Measurements from ENCODE around the genes BOK and D2HGDH.

DNA sequence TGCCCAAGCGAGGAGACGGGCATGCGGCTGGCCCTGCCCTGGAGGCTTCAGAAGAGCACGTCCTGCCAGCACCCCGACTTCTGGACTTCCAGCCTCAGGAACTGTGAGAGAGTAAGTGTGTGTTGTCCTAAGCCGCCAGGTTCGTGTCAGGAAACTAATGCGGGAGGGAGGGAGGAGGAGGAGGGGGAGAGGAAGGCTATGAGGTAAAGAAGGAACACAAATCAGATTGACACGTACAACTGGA is 11.7 kb upstream of the BOK start:
- PRO-cap: bidirectional peak, plus-strand start outside the sequence, minus-strand start at position 156 of the sequence

DNA sequence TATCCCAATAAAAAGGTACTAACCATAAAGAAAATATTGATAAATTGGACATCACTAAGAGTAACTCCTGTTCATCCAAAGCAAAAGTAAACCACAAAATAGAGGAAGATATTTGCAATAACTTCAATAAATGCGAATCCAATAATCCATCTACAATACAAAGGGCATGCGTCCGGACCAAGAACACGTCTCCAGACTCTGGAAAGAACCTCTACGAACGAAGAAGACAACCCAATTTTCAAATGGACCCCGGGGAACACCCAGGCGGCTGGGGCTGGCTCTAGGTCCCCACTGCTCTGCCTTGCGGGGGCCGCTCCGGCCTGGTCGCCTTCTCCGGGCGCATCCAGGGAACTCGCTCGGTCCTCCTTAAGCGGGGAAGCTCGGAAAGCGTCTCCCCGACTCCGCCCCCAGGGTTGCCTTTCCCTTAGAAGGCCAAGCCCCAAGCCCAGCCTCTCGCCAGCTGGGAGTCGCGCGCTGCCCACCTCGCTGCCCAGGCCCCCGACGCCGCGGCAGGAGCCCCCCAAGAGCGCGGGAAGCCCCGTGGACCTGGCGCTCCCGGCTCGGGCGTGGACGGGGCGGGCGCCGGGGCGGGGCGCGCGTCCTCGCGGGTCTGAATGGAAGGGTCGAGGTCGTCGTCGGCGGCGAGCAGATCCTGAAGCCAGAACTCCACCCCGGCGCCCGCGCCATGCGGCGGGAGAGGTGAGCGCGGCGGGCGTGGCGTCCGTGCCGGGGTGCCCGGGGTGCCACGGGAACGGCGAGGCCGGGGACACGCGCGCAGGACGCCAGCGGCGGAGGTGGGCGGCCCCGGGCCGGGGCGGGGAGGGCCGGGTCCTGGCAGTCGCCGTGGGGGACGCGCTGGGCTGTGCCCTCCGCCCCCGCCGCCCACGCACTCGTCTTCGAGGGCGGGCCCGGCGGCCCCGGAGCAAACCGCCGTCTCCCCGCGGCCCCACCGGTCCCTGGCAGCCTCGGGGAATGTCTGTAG is at the start of gene BOK:
Gene BOK, plus strand, starts transcription at position 451 of the 982 bp plus-strand sequence.
- PRO-cap: no peak

- PRO-cap: no peak
Measured at GRCh38 chr2:241660936-241661251, 23.4 kb downstream of the ATG4B start.

DNA sequence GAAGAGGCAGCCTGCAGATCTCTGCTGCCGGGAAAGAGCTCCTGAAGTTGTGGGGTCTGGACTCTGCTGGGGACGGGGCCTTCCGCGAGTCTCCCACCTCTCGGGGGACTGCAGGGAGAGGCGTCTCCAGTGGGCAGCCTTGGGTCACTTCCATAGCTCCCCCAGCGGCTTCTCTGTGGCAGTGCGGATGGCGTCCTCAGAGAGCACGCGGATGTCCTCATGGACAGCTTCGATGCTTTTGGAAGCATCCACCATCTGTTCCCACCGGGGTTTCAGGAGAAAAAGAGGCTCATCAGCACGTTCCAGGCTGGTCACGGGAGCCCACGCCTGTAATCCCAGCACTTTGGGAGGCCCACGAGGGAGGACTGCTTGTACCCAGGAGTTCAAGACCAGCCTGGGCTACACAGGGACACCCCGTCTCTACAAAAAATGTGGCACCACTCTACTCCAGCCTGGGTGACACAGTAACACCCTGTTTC is 10.6 kb downstream of the DTYMK start:
- PRO-cap: no peak

DNA sequence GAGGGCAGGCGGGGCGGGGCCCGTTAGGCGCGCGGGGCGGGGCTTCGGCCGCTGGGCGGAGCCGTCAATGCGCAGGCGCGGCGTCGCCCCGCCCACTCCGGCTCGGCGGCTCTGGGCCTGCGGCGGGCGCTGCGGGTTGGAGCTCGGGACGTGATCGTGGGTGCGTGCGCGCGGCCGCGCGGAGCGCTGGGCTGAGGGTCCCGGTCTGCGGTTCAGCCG is at the start of gene D2HGDH:
Gene D2HGDH, plus strand, starts transcription at position 95 of the 219 bp plus-strand sequence.
- PRO-cap: bidirectional peak, plus-strand start at position 95 of the sequence, minus-strand start outside the sequence

DNA sequence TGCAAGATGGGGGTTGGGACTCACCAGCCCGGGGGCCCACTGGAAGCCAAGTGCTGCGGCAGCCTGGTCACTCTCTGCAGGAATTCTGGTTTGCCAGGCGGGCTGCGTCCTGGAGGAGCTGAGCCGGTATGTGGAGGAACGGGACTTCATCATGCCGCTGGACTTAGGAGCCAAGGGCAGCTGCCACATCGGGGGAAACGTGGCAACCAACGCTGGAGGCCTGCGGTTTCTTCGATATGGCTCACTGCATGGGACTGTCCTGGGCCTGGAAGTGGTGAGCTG is 9.1 kb downstream of the D2HGDH start:
- PRO-cap: no peak

- PRO-cap: bidirectional peak, plus-strand start at chr2:241810000, minus-strand start at chr2:241810011
Measured at GRCh38 chr2:241809930-241810358, 951 bp downstream of the NEU4 start.

GRCh38 chr2:241818709-241819405 is 9.9 kb downstream of the NEU4 start:
- PRO-cap: no peak

GRCh38 chr2:241866349-241867254 is 2.9 kb upstream of the RTP5 start:
- PRO-cap: no peak

DNA sequence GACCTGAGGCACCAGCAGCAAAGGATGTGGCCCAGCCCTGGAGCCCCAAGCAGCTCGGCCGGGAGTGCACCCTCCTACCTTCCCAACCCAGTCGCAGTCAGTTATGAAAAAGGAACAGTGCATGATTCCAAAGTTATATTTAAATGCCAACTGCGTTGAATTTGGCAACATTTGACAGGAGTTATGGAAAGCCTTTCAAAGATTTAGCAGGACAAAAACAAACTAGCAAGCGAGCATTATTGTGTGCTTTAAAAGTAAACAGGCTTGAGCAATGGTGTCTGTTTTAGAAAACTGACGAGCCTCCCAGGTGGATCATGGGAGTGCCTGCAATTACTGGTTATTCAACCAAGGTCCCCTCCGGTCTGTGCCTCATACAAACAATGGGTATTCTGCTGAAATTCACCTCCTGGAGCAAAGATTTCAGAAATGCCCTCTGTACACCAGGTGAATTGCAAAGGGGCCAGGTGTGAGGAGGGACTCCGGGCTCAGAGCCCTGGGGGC is 8.4 kb downstream of the FAM240C start:
- PRO-cap: no peak

GRCh38 chr2:241925910-241926435 is 25.7 kb upstream of the FAM240C start:
- PRO-cap: no peak

DNA sequence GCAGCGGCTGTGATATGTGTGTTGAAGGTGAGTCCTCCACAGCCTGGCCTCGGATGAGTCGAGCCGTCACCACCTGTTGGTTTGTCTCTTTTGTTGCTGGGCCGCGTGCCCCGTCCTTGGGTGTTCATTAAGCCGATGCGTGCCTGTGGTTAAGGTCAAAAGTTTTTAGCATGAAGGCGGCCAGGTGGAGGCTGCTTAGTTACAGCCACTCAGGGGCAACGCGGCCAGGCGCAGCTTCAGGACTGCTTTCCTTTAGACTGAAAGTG is 26.7 kb upstream of the FAM240C start:
- PRO-cap: no peak

- PRO-cap: no peak
Measured at GRCh38 chr2:241989900-241990555, 89.8 kb upstream of the FAM240C start.

GRCh38 chr2:242118011-242118511 is 217.8 kb upstream of the FAM240C start:
- PRO-cap: no peak

Measured in A673 (cell line).